Retinal pigment epithelial cell (primary cell): ENCODE data around the genes MAP3K11, FIBP, TSGA10IP, CNIH2, CD248 and ACTN3.

DNA sequence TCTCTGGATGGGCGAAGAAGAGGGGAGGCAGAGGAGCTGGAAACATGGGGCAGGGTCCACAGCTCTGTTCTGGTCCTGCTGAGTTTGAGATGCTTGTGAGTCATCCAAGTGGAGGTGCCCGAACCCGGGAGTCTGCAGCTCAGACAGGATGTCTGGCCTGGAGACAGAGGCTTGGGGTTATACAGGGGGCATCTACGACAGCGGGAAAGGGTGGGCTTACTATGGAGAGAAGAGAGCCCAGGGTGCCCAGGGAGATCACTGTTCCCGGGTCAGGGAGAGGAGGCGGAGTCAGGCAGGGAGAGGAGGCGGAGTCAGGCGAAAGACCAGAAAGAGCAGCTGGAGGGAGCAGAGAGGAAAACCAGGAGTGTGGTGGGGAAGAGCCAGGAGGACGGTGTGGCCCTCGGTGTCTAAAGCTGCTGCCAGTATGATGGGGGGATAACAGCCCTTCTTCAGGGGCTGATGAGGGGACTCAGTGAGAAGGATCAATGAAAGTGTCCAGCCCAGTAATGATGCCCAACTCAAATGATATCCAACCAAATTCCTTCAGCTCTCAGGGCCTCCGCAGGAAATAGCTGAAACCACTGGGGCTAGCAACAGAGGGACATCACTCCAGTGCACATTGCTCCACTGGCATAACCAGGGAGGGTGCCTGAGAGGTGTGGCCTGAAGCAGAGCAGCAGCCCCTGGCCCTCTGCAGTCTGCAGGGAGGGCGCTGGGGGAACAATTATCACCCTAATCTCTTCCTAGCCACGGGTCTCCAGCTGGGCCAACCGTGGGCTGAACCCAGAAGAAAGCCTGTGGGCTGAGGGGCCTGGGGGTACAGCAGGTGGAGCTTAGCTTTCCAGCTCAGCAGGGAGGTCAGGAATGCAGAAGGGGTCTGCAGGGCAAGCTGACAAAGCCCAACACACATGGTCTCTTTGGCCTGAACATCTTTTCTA is 2.7 kb upstream of the LTBP3 start:
- RRBS, result no CpG with 5 or more reads among the region's 15 CpGs

DNA sequence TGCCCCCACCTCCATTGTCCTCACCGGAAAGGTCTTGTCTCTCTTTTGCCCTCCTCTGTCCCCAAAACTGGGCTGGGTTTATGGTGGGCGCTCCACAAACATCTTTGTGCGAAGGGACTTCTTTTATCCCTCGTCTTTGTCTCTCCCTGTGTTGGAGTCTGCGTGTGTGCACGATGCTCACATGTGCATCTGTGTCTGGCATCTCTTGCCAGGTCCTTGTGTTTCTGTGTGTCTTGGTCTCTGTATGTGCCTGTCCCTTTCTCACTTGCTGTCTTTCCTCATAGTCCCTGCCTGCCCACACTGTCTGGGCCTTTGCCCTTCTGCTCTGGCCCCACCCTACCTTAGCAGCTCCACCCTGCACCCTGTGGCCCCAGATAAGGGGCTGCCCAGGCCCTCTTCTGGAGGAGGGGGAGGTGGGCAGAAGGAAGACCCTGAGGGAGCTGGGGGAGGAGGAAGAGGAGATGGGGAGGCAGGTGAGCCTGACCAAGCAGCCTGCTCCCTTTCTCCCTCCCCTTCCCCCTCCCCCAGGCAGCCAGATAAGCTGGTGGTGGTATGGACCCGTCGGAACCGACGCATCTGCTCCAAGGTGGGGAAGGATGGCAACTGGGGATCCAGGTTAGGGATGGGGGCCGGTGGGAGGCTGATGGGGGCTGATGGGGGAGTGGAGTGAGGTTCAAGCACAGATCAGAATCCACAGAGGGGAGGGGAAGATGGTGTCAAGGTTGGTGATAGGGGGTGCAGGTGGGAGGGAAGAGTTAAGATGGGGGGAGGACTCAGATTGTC is 2.9 kb downstream of the EHBP1L1 start:
- RRBS, result no CpG with 5 or more reads among the region's 11 CpGs

GRCh38 chr11:65594838-65595474 is 644 bp downstream of the KCNK7 start:
- RRBS, result no CpG with 5 or more reads among the region's 8 CpGs

- RRBS, result no CpG with 5 or more reads among the region's 14 CpGs
Observed at GRCh38 chr11:65610977-65611986, 2.7 kb downstream of the MAP3K11 start.

DNA sequence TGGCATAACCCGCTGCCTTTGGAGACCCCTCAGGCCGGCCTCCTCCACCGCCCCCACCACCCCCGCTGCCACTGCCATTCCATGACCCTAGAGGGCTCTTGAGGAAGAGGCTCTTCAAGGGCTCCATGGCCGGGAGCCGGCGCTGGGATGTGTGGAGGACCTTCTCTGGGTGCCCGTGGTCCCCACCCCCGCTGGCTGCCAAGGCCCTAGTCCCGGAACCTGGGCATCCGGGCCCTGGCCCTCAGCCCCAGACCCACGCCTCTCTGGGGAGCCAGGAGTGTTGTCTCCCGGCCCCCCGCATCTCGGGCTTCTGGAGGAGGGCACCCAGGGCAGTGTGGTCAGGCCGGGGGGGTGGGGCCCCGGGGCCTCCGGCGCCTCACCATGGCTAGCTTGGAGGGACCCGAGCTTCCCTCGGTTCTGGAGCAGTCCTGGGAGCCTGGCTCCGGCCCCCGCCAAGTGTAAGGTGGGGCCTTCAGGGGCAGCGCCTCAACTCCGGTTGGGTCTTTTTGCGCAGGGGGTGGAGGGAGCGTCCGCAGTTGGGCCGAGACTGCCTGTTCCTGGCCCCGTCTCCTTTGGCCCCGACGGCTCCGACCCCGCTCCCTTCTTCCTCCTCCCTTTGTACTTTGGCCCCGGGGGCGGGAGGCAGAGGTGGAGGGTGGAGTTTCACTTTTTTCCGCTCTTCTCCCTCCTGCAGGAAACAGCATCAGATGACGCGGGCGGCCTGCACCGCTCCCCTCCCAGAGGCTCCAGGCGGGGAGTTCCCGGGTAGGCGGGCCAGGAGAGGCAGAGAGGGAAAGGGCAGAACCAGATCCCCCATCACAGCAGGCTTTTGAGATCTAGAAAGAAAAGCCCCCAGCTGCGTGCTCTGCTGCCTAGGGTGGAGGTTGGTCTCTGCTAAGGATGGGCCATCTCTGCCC is at the start of gene MAP3K11:
Gene MAP3K11, minus strand, starts transcription at position 592 of the 917 bp plus-strand sequence.
- RRBS, result 5% methylated on average over 23 of the region's 45 CpGs

DNA sequence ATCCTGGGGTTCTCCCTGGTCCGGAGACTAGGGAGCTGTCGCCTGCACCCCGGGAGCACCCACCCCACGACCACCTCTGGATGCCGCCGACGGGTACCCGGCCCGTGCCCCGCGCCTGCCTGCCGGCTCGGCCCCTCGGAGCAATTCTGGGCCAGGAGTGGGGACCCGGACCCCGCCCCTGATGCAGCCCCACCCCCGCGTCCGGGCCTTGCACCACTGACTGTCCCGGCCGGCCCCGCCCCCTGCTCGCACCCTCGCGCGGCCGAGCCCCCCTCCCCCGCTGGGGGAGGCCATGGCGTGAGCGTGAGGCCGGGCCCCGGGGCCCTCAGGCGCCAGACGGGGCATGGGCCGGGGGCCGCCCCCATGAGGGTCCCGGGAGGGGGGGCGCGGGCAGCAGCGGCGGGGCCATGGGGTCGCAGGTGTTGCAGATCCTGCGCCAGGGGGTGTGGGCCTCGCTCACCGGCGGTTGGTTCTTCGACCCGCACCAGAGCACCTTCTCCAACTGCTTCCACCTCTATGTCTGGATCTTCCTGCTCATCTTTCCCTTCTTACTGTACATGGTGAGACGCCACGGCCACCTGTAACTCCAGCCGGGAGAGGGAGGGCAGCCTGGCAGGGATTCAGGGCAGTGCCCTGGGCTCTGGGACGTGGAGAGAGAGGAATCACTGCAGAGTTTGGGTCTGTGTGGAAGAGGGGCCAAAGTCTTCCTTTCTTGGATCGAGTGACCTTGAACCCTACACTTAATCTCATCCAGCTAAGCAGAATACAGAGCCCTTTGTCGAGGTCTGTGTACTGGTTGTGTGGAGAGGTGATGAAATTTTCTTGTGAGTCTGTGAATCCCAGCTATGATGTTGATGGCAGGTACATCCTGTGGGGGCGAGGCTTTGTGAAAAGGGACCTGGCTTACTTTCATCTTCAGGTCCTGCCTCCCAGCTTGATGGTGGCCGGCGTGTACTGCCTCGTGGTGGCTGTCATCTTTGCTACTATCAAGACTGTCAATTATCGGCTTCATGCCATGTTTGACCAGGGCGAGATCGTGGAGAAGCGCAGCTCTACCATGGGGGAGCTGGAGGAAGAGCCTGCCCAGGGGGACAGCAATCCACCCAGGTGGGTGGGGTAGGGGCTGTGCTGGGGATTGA is 698 bp downstream of the PCNX3 start:
- RRBS, result 2% methylated on average over 22 of the region's 62 CpGs

- RRBS, result under 1% methylated on average over 7 of the region's 42 CpGs
Observed at GRCh38 chr11:65652788-65653862, 9.6 kb downstream of the RELA start.

- RRBS, result no CpG with 5 or more reads among the region's 11 CpGs
Observed at GRCh38 chr11:65718421-65719346, 1.9 kb downstream of the RNASEH2C start.

DNA sequence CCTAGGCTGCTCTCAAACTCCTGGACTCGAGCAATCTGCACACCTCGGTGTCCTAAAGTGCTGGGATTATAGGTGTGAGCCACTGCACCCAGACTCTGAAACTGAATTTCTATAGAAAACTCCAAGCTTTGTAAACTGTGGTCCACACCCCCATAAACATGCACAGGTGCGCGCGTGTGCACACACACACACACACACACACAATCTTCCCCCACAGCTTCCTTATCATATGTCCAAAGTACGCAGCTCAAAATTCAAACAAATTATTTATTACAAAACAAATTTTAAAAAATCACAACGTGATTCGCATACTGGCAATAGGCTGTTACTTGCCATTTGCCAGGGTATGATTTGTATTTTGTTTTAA is 11.0 kb upstream of the SNX32 start:
- RRBS, result no CpG with 5 or more reads among the region's 8 CpGs

GRCh38 chr11:65873309-65874294 is 1.0 kb upstream of the EFEMP2 start:
- RRBS, result 1% methylated on average over 7 of the region's 60 CpGs

- RRBS, result 1% methylated on average over 28 of the region's 83 CpGs
Observed at GRCh38 chr11:65887576-65888843, at the start of gene FIBP. TSS of gene FIBP (minus strand) at chr11:65888471.

- RRBS, result no CpG with 5 or more reads among the region's 17 CpGs
Observed at GRCh38 chr11:65945270-65946025, at the start of gene TSGA10IP. TSS of gene TSGA10IP (plus strand) at chr11:65945480.

- RRBS, result no CpG with 5 or more reads among the region's 10 CpGs
Observed at GRCh38 chr11:65956536-65957144, 4.9 kb upstream of the SART1 start.

DNA sequence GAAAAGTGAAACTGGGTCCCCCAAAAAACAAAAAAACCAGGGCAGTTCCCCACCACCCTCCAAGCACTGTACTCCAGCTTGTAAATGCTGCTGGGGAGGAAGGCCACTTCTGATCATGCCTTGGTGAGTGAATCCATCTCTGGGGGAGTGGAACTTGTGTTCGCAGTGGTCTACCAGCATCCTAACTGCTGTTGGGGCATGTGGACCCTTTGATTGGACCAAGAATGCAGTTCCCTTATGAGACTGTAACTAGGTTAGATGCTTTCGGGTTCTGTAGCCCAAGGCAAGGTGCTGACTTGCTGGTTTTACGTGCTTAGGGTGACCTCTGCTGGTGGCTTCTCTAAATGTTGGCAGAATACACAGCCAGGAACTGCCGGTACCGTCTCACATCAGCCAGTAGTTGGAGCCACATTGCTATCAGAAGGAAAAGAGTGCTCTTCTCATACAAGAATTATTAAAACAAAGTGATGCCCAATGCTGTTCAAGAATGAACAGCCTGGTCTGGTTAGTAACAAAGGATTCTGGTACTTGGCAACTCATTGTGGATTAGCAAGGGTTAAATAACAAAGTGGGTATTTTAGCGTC is 13.1 kb downstream of the EIF1AD start:
- RRBS, result no CpG with 5 or more reads among the region's 6 CpGs

DNA sequence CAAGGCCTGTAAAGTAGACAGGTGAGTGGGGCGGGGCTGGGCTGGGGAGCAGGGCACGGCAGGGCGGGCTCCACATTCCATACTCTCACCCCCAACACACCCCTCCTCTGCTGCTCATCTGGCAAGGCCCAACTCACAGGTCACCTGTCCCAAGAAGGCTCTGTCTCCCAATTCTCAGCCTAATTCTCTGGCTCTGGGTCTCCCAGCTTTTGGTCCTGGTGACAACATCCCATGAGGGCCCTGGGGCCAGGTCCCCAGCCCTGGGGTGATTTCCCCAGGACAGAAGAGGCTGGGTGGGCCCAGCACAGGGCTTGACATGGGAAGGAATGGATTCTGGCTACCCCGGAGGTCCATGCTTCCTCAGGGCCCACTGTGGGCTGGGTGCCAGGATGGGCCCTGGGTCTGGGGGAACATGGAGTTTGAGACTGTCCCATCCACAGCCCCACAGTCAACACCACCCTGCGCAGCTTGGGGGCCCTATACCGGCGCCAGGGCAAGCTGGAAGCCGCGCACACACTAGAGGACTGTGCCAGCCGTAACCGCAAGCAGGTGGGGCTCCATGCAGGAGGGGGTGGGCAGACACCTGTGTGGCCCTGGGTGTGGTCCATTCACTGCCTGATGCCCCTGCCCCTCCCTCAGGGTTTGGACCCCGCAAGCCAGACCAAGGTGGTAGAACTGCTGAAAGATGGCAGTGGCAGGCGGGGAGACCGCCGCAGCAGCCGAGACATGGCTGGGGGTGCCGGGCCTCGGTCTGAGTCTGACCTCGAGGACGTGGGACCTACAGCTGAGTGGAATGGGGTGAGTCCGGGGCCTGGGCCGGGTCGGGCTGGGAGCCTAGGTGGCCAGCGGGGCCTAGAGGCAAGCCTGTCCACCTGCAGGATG is 3.0 kb upstream of the RAB1B start:
- RRBS, result 90% methylated on average over 8 of the region's 24 CpGs

- RRBS, result 1% methylated on average over 40 of the region's 80 CpGs
Observed at GRCh38 chr11:66277319-66278317, at the start of gene CNIH2. TSS of gene CNIH2 (plus strand) at chr11:66278175.

- RRBS, result 4% methylated on average over 8 of the region's 36 CpGs
Observed at GRCh38 chr11:66316941-66317717, at the start of gene CD248. TSS of gene CD248 (minus strand) at chr11:66317044.

DNA sequence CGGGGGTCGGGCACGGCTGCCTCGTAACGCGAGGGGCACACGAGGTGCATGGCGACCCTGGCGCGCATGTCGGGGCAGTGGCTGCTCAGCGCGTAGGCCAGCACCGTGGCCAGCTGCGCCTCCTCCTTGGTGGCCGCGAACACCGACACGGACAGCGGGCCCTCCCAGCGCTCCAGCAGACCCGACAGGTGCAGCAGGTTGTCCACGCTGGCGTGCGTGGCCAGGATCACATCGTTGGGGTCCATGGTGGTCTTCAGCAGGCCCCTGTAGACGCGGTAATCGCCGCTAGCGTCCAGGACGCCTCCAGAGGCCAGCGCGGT is 435 bp downstream of the B4GAT1 start:
- RRBS, result no CpG with 5 or more reads among the region's 34 CpGs

DNA sequence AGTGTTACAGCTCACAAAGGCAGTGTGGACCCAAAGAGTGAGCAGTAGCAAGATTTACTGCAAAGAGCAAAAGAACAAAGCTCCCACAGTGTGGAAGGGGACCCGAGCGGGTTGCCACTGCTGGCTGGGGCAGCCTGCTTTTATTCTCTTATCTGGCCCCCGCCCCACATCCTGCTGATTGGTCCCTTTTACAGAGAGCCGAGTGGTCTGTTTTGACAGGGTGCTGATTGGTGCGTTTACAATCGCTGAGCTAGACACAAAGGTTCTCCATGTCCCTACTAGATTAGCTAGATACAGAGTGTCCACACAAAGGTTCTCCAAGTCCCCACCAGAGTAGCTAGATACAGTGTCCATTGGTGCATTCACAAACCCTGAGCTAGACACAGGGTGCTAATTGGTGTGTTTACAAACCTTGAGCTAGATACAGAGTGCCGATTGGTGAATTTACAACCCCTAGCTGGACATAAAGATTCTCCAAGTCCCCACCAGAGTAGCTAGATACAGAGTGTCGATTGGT is 1.5 kb upstream of the MRPL11 start:
- RRBS, result no CpG with 5 or more reads among the region's 8 CpGs

DNA sequence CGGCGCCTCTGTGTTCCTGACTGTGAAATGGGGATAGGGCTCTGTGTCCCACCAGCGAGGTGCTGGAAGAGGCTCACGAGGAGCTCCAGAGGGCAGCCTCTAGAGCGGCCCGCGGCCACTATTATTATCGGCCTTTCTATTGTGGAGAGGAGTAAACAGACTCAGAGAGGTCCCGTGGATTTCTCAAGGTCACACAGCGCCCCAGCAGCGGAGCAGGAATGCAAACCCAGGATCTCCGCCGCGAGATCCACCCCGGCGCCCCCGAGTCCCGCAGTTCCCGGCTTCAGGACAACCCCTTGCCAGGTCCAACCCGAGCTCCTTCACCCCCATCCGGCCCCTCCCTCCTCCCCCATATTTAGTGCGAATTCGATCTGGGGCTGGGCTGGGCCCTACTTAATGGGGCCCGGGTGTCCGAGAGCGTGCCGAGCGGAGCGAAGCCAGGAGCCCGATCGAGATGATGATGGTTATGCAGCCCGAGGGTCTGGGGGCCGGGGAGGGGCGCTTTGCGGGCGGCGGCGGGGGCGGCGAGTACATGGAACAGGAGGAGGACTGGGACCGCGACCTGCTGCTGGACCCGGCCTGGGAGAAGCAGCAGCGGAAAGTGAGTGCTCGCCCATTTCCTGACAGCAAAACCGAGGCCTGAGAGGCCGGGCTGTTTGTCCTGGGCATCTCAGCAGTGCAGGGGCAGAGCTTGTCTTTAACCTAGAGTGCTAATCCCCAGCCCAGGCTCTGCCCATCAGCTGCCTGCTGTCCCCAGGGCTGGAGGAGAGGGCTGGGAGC is at the start of gene ACTN3:
Gene ACTN3, plus strand, starts transcription at position 420 of the 780 bp plus-strand sequence.
- RRBS, result 11% methylated on average over 24 of the region's 47 CpGs